Cardiac muscle cell (in vitro differentiated cells and primary cell): ENCODE measurements around a stretch of chr16.

GRCh38 chr16:74909350-74909946 lies 75.5 kb downstream of the WDR59 start:
- RAMPAGE, long total RNA, result no peak
- RRBS, result no CpG with 5 or more reads among the region's 18 CpGs

GRCh38 chr16:74991549-74992595 lies 6.9 kb upstream of the WDR59 start:
- RAMPAGE, long total RNA, result no peak
- RRBS, result no CpG with 5 or more reads among the region's 17 CpGs

GRCh38 chr16:75083360-75084064 lies 33.1 kb downstream of the LDHD start:
- RAMPAGE, long total RNA, result no peak
- RRBS, result no CpG with 5 or more reads among the region's 2 CpGs

- RAMPAGE, long total RNA, result no peak
- RRBS, result no CpG with 5 or more reads among the region's 2 CpGs
Measured at GRCh38 chr16:75169394-75169920, 21.1 kb downstream of the ZFP1 start.

- RAMPAGE, long total RNA, result no peak
- RRBS, result no CpG with 5 or more reads among the region's 11 CpGs
Measured at GRCh38 chr16:75247079-75247608, 4.3 kb downstream of the BCAR1 start.

- RAMPAGE, long total RNA, result no peak
- RRBS, result no CpG with 5 or more reads among the region's 8 CpGs
Measured at GRCh38 chr16:75264193-75264599, 12.8 kb upstream of the BCAR1 start.

- RAMPAGE, long total RNA, result no peak
- RRBS, result no CpG with 5 or more reads among the region's 13 CpGs
Measured at GRCh38 chr16:75293409-75294124, 42.1 kb upstream of the BCAR1 start.

GRCh38 chr16:75377908-75378776 lies 55.2 kb downstream of the CFDP1 start:
- RAMPAGE, long total RNA, result no peak
- RRBS, result no CpG with 5 or more reads among the region's 8 CpGs

GRCh38 chr16:75477654-75478352 lies 13.3 kb upstream of the TMEM170A start:
- RAMPAGE, long total RNA, result no peak
- RRBS, result no CpG with 5 or more reads among the region's 3 CpGs

DNA sequence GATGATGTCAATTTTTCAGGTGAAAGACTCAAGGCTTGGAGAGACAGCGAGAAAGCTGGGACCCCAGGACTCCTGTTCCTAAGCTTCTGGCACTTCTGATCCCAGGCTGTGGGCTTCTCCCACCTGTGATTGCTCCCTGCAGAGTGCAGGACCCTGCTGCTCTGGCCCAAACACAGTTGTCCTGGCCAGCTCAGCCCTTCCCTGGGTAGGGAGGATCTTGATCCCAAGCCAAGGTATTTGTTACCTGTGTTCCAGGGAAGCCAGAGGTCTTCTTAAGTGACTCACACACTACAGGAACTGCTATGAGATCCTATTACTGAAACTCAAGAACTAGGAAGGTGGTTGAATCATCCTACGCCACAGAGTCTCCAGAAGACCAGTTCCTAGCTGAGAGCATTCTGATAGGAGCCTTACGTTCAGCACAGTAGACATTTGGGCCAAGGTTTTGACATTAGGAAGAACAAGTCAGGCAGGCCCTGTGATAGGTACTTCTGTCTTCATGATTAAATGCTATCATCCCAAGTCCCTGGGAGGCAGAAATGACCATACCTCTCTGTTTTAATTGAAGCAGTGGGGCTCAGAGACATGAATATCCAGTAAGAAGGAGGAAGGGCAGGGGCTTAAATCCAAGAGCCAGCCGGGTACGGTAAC lies 12.0 kb downstream of the CHST6 start:
- RAMPAGE, long total RNA, result no peak
- RRBS, result no CpG with 5 or more reads among the region's 5 CpGs

DNA sequence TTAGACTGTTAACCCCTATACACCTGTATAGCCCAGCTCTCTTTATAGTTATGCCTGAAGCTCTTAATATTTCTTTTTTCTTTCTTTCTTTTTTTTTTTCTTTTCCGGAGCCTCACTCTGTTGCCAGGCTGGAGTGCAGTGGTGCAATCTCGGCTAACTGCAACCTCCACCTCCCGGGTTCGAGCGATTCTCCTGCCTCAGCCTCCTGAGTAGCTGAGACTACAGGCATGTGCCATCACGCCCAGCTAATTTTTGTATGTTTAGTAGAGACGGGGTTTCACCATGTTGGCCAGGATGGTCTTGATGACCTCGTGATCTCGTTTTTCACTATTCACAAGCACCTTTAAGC lies 15.8 kb downstream of the CNTNAP4 start:
- RAMPAGE, long total RNA, result no peak
- RRBS, result no CpG with 5 or more reads among the region's 9 CpGs

DNA sequence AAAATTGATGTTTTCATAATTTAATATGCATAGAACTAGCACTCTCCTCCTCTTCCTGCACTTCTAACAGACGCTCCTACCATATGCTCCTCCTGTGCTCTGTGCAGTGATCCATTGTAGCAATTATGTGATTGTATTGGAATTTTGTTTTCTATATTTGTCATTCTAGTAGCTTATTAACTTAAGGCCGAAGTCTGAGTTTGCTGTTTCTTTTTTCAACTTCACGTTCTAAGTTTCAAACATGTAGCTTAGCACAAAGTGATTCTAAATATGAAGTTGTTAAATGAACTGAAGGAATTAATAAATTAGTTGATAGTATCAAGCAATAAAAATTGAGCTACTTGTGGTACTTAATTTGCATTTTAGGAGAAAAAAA lies 290.7 kb upstream of the MON1B start:
- RAMPAGE, long total RNA, result no peak
- RRBS, result no CpG with 5 or more reads among the region's 3 CpGs

DNA sequence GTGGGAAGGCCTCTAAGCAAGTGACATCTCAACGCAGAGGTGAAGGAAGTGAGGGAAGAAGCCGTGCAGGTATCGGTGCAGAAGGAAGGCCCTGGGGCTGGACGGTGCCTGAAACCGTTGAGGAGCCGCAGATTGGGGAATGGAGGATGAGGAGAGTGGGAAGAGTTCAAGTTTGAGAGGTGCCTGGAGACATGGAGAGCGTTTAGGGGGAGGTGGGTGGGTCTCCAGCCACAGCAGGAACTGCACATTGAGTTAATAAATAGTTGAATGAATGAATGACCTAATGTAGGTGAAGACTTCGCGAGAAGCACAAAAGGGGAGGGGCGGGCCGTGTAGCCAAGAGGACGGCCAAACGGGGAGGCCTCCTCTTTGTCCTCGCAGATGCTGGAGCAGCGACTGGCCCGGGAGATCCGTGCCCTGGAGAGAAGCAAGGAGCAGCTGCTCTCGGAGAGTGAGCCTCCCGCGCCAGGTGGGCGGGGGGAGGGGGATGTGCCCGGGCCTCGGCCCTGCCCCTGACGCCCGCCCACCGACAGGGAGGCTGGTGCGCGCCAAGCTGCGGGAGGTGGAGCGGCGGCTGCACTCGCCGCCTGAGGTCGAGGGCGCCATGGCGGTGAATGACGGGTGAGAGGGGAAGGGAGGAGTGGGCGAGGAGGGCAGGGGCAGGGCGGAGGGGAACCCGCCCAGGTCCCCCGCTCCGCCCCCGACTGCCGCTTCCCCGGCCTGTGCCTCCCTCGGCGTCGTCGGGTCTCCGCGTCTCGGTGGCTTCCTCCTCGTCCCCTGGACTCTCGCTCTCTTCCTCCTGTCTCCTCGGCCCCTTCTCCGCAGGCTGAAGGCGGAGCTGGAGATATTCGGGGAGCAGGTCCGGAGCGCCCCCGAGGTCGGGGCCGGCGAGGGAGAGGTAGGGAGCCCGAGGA lies 12.8 kb downstream of the SYCE1L start:
- RAMPAGE, long total RNA, result start-site peak on the plus strand centred at position 551 of the sequence, 96 bp wide, 31 and 35 reads in 2 replicates
- RRBS, result 3% methylated on average over 6 of the region's 65 CpGs

DNA sequence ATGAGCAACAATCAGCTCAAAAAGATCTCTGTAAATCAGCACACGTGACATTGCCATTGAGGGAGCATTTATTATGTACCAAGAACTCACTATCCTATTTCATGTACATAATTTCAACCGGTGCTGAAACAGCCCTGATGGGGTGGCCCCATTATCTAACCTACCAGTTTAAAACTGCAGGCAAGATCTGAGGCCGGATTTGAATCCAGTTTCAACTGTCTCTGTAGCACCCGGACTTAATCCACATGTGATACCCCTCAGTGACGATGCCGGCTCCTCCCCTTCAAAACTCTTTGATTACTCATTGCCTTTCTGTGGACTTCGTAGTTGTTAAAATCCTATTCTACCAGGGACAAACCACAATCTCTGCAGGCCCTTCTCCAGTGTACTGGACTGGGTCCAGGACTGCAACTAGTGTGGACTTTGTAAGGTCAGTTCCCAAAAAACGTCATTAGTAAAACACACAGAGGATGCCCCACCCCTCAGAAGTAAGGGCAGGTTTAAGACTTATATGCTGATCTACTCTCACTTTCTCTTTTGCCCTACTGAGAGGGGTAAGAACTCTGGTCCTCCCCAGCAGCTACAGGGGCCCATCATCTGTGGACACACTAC lies 10.6 kb upstream of the NUDT7 start:
- RAMPAGE, long total RNA, result no peak
- RRBS, result 53% methylated on average over 4 of the region's 8 CpGs

DNA sequence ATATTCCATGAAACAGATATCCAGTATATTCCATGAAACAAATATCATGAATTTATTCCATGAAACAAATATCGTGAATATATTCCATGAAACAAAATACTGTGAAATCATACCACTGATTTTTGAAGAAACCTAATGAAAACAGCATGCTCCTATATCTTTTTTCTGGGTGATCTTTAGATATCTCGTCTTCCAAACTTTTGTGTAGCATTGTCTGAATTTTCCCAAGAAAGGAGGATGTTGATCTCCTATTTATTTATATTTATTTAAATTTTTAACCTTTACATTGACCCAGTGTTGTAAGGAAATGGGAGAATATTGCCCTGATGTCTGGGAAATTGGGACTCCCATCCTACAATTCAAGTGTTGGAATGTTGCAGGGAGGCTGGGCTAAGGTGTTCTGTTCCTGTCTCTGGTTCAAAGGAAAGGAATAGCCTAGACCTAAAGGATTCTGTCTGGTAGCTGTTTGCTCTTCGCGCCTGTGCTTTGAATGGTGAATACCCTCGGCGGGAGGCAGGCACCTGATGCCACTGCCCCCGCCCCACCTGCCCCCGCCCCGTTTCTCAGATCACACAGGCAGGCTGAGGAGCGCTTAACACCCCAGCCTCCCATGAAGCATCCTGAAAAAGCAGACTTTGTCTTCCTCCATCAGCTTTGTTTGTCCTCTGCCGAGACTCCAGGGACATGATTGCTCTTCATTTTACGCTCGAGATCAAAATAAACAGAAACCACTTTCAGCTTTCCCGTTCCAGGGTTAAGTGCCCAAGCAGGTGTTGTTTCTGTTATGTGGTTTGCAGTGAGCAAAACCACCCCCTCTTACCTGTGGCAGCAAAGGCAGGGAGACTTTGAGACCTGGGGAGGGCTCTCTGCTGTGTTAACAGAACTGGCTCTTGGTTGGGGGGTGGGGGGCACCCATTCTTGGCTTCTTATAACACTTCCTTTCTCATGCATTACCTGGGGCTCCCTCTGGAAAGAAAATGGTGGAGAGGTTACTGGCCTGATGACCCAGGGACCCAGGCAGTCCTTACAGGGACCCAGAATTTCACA lies 452.0 kb downstream of the WWOX start:
- RAMPAGE, long total RNA, result no peak
- RRBS, result no CpG with 5 or more reads among the region's 14 CpGs

- RAMPAGE, long total RNA, result no peak
- RRBS, result no CpG with 5 or more reads among the region's 6 CpGs
Measured at GRCh38 chr16:78600828-78601512, 501.5 kb downstream of the WWOX start.

DNA sequence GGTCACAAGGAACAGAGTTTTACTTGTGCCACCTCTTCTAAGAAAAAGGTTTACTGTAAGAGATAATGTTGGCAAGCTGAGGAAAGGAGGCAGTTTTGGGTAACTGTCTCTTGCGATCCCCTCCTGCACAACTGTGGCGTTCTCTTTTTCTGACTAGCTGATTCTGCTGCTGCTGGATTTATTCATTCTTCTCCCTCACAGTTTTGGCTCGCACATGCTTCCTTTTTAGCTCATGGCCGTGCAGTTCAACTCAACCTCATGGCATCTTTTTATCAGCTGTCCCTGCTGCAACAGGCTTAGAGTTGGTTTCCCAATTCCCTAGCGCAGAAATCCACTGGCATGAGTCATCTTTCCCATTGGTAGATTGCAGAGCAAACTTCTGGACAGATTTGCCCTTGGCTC lies 584.4 kb downstream of the WWOX start:
- RAMPAGE, long total RNA, result no peak
- RRBS, result no CpG with 5 or more reads among the region's 5 CpGs

DNA sequence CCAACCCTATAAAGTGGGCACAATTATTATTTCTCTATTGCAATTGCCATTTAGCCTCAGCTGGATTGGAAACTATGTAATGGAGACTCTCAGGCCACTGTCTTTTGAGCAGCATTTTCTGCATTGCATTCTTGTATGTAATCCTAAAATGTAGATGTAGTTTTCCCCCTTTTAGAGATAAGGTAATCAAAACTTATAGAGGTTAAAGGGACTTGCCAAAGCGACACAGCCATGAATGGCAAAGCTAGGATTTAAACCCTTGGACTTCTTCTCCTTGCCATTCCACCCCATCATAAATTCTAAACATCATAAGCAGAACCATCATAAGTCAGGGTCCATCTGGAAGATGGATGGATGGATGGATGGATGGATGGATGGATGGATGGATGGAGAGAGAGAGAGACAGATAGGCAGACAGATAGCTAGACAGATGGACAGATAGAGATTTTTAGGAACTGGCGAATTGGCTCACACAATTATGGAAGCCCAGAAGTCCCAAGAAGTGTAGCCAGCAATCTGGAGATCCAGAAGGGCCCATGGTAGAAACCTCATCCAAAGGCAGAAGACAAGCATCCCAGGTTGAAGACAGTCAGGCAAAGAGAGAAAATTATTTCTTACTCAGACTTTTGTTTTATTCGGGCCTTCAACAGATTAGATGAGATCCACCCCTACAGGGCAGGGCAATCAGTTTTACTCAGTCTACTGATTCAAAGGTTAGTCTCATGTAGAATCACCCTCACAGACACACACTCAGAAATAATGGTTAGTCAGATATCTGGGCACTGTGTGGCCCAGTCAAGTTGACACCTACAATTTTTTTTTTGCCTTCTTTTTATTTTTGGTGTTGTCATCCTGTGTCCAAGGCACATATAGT lies 729.5 kb downstream of the WWOX start:
- RAMPAGE, long total RNA, result no peak
- RRBS, result no CpG with 5 or more reads among the region's 3 CpGs

DNA sequence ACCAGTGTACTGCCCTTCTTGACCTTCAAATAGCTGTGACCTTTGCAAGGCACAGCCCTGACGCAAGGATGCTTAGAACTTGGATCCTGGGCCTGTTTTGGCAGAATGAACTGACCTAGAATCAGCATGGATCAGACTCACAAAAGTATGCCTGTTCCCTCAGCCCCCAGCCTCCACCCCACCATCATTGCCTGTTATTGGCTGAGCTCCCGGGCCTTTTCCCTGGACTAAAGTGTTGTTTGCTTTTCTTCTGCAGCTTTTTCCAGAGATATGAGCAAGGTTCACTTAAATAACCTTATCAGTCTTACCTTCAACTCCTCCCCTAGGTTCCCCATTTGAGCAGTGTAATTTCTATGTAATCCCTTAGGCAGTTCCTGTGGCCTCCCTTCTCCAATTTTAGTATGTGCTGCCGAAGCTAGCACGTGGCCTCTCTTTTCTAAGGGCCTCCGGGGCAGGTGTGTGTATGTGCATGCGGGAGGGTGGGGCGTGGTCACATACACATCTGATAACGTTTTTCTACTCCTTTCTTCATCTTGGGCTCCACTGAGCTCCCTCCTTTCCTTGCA lies 347.3 kb downstream of the MAF start:
- RAMPAGE, long total RNA, result no peak
- RRBS, result no CpG with 5 or more reads among the region's 8 CpGs

DNA sequence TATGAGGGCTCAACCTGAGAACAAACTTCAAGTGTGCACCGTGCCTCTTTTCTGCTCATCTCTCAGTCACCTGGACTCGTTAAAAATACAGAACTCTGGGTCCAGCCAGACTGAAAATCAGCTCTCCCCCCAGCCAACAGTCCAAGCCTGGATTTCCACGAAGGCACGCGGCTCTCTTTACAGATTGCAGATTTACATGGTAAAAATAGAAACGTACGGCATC lies 315.9 kb downstream of the MAF start:
- RAMPAGE, long total RNA, result no peak
- RRBS, result no CpG with 5 or more reads among the region's 7 CpGs